GM06990 (cell line): Measurements from ENCODE around the gene SDE2.

DNA sequence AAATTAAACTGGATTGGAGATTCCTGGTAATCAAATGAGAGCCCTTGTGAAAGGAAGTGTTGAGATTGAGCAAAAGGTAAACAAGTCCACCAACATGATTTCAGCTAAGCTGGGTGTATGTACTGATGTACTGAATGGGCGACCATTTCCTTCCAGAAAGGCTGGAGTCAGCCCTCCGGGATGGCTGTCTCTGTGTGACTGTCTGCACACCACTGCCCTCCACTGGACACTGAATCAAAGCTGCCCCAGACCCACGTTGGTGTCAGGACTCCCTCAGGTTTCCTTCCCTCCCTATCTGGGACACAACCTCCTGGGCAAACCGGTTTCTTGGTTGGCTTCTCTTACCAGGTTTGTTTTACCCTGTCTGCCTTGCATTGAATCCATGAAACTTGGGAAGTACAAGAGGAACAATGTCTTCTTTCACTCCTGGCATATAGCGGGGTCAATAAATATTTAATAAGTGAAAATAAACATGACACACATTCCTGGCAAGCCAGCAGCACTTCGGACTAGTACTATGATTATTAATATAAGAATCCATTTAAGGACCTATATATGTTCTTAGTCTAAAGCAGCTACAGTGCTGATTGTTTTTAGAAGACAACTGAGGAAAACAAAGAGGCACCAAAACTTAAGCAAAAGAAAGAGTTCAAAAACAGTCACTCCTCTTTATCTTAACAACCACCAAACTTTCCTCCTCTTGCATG lies 5.2 kb upstream of the SRP9 start:
- RRBS, result no CpG with 5 or more reads among the region's 6 CpGs

GRCh38 chr1:225820596-225821124 lies 10.7 kb downstream of the EPHX1 start:
- RRBS, result no CpG with 5 or more reads among the region's 3 CpGs

GRCh38 chr1:225875140-225875806 lies 6.9 kb downstream of the TMEM63A start:
- RRBS, result no CpG with 5 or more reads among the region's 11 CpGs

DNA sequence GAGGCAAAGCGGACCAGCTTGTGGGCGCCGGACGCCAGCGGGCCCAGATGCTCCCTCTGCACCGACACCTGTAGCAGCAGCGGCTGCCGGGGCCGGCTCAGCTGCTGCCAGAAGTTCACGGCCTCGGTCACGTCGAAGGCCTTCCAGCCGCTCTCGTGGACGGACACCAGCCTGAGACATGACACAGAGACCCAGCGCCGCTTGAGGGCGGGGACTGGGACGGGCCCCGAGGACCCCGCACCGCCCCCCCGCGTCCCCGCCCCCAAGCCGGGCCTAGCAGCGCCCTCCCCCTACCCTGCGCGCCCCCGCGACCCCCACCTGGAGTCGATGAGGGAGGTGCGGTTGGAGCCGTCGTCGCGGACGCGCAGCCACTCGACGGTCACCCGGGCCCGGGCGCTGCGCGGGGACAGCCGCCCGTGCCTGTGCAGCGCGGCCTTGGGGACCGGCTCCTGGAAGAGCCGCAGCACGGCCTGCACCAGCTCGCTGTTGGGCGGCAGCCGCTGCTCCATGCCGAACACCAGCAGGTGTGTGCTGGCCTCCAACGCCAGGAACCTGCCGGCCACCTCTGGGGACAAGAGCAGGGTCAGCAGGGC lies 1.4 kb downstream of the LEFTY1 start:
- RRBS, result 95% methylated on average over 6 of the region's 60 CpGs

DNA sequence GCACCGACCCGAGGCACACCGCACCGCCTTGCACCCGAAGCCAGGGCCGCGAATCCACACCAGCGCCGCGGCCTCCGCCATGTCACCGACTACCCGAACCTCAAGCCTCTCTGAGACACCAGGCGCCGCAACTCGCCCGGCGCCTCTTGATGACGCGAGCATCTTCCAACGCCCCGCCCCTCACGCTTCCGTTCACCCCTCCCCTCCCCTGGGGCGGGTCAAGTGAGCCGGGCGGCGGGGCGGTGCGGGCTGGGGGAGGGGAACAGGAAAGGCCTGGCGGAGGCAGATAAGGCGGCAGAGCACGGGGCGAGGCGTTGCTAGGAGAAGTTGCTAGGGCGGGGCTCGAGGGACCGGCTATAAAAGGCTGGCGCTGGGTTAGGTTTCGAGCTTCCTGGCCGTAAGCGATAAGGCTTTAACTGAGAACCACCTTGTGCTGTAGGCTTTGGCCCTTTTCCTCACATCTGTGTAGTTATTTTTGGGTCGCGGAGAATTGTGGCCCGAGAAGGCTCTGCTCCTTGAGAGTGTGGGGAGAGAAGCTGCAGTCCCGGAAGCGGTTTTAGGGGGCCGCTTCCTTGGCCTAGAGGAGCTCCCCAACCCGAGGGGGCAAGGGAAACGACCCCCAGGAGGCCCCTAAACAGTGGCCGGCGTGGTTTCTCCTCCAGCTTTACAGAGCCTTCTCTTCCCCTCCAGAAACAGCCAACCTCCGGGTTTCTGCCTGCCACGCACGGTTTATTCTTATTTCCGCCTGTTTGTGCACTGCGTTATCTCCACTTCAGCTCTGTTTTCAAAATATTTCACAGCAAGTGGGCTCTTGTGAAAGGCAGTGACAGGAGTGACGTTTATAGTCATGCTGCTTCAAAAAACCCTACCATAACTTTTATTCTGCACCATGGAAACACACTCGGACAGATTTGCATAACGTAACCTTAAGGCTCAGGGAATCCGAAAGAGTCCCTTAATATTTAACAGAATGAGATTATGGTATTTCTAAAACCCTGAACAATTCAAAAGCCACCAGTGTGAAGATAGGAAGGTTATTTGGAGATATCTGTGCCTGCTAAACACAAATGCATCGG lies at the start of gene SDE2:
Gene SDE2 (minus strand): TSS at position 112 of the 1,076 bp plus-strand sequence.
- RRBS, result 6% methylated on average over 18 of the region's 62 CpGs

GRCh38 chr1:226002686-226003243 lies 3.6 kb upstream of the SDE2 start:
- RRBS, result no CpG with 5 or more reads among the region's 4 CpGs

- RRBS, result no CpG with 5 or more reads among the region's 3 CpGs
Measured at GRCh38 chr1:226070732-226071140, 8.2 kb downstream of the H3-3A start.

- RRBS, result no CpG with 5 or more reads among the region's 5 CpGs
Measured at GRCh38 chr1:226074595-226075007, 12.1 kb downstream of the H3-3A start.

DNA sequence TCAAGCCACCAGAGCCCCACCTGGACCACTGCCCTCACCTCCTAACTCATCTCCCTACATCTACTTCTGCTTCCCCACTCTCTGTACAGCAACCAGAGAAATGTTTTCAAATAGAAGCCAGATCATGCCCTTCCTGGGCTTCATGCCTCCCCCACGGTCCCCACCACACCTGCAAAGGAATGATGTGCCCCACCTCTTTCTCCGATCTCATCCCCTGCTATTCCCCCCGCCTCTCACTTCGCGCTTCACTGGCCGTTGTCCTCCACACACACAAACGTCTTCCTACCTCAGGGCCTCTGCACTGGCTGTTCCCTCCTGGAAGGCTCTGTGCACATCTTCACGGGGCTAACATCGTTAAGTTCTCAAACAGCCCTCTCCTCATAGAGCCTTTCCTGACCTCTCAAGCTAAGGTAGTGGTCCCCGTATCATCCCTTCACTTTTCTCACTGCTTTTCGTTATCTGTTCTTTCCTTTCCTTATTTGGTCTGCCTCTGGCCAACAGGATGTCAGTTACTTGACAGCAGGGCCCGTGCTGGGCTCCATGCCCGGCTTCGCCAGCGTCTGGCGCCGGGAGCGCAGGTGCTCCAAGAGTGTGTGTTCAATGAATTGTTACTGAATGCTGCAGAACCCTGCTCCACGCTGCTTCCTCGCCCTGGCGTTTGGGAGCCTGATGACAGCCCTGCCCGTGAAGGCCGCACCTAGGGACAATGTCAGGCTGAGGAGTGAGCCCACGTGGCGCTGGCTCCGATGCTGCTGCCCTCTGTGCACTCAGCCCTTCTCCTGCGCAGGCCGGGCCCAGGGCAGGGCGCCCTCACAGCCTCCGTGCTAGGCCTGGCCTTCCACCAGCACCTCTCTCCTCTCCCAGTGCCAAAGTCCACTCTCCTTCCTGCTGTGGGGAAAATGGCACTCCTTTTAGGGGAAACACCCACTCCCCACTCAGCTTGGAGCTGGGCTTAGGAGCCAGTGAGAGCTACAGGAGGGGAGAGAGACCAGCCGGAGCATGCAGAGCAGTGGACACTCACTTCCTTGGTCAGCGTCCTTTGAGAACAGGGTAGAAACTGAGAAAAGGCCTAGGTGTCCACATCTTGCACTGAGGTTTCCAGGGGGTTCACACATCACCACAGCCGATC lies 51.6 kb downstream of the ACBD3 start:
- RRBS, result no CpG with 5 or more reads among the region's 33 CpGs

GRCh38 chr1:226223768-226224625 lies 533 bp downstream of the MIXL1 start:
- RRBS, result 5% methylated on average over 10 of the region's 67 CpGs

- RRBS, result 4% methylated on average over 28 of the region's 48 CpGs
Measured at GRCh38 chr1:226308087-226309070, 585 bp downstream of the LIN9 start.

DNA sequence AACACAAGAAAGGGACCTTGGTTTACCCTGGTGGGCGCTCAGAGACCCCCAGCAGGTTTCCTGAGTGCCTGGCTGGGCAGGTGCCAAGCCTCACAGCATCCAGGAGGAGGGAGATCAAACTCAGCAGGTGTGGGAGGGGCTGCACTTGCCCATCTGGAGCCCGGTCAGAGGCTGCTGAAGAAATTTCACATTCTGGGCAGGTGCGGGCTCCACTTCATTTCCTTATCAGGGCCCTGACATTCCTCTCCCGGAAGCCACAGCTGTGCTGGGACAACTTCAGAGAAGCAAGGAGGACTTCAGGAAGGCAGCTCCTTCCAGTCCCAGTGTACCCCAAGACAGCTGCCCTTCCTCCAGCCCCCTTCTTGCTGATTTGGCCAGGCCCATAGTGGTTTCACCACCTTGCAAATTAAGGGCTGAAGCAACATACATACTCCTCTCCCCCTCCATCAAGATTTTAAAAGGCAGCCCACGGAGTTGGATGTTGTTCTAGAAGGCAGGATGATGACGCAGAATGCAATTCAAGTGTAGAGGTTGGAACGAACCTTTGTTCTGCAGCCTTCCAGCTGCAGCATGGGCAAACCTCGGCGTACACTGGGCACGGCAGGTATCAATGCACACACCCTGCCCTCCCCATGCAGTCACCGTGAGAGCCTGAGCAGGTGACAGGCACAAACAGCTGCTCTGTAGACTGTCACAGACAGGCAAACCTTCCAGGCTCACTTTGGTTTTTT lies 82.7 kb downstream of the ITPKB start:
- RRBS, result 89% methylated on average over 2 of the region's 11 CpGs

DNA sequence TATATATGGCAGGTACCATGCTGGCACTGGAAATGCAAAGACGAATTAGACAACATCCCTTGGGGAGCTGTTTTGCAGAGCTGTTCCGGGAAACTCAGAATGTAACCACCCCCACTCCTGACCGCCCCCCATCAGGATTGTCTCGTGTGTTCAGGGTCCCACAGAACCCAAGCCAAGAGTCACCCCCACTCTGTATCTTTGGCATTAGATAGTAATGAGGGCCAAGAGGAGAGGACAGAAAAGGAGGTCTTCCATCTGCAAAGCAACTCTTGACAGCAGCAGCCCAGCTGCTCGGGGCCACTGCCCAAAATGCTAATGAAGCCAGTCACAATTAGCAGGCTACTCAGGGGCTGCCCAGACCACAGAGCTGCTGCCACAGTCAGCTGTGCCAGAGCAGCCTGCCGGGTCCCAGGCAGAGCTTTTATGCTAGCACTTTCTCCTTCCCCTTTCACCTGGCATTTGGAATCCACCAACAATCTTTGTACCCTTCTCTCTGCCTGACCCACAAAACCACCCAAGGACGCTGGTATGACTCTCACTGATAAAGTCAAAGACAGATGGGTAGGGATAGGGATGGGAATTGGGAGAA lies 50.7 kb downstream of the ITPKB start:
- RRBS, result no CpG with 5 or more reads among the region's 7 CpGs

GRCh38 chr1:226722929-226723646 lies 16.0 kb downstream of the ITPKB start:
- RRBS, result no CpG with 5 or more reads among the region's 14 CpGs

GRCh38 chr1:226870689-226871531 lies 494 bp downstream of the PSEN2 start:
- RRBS, result 4% methylated on average over 48 of the region's 65 CpGs

DNA sequence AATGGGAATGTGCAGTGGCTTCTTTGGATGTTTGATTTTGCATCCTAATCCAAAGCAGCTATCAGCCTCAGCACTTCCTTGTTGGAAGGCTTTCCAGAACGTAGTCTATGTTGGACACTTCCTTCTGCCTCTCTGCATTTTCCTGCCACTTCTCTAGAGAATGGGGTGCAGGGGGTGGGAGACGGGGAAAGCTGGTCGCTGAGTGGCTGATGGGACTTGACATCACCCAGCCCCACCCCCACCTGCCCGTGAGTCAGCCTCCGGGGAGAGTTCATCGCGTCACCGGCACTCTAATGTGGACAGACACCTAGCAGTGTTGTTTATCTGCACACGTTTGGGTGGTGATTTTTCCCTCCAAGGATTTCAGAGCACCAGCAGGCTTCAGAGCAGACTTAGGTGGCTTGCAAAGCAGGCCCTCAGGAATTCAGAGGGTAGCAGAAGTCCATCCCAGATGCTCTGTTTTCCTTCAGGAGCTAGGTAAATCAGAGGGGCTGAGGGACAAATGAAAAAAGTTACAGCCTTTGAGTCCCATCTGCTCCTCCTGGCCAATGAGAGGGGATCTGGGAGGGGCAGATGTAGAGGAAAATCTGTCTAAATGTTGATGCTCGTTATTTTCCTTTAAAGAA lies 5.6 kb downstream of the PSEN2 start:
- RRBS, result no CpG with 5 or more reads among the region's 10 CpGs

- RRBS, result no CpG with 5 or more reads among the region's 6 CpGs
Measured at GRCh38 chr1:226937983-226938499, 2.1 kb upstream of the COQ8A start.

DNA sequence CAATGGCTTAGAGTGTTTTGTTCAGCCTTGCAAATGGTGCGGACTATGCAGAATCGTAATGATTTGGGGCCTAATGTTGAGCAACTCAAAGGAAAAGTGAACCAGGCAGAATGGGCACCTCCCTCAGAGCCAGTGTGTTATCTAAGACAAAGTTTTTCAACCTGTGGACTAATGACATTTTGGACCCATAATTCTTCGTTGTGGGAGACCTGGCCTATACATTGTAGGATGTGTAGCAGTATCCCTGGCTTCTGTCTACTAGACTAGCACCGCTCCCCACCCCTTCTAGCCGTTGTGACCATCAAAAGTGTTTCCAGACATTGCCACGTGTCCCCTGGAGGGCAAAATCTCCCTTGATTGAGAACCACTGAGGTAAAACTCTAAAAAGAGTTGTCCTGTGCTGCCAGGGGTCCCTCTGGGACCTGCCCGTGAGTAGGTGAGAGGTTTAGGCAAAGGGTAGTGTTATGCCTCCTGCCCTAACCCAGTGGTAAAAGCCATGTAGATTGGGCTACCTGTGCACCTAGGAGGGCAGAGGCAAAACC lies 1.8 kb downstream of the COQ8A start:
- RRBS, result no CpG with 5 or more reads among the region's 7 CpGs

DNA sequence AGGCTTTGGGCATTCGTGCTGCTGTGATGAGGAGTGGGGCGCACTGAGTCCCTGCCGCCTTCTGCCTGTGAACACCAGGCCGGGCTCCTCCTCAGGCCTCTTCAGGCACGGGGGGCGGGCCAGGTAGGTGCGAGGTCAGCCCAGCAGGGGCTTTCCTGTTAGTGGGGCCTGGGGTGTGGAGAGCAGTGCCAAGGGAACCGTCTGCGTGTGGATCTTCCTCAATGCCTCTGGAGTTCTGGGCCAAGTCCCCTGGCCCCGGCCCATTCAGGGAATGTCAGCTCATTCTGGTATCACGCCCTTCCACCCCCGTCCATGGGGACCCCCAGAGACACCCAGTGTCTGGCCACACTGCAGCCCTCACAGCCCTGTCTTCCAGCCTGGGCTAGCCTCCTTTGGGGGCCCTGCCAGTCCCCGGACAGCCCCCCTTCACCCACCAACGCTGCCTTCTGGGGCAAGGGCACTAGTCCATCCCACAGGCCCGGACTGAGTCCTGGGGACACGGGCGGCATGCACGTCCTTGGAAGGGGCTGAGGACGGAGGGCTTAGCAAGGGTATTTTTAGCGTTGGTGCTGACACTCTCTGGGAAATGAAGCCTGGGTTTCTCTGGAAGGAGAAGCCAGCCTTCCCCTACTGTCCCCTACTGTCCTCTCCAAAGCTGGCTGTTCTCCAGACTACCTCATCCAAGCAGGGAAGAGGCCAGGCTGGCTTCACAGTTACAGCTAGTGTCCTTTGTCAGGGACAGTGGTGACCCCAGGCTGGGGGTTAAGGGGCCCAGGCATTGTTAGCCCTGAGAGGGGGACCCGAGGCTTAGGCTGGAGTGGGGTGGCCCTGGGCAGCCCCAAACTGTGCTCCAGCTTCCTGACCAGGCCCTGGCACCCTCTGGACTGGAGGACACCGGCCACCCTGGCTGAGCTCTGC lies 39.4 kb downstream of the COQ8A start:
- RRBS, result 58% methylated on average over 3 of the region's 22 CpGs

DNA sequence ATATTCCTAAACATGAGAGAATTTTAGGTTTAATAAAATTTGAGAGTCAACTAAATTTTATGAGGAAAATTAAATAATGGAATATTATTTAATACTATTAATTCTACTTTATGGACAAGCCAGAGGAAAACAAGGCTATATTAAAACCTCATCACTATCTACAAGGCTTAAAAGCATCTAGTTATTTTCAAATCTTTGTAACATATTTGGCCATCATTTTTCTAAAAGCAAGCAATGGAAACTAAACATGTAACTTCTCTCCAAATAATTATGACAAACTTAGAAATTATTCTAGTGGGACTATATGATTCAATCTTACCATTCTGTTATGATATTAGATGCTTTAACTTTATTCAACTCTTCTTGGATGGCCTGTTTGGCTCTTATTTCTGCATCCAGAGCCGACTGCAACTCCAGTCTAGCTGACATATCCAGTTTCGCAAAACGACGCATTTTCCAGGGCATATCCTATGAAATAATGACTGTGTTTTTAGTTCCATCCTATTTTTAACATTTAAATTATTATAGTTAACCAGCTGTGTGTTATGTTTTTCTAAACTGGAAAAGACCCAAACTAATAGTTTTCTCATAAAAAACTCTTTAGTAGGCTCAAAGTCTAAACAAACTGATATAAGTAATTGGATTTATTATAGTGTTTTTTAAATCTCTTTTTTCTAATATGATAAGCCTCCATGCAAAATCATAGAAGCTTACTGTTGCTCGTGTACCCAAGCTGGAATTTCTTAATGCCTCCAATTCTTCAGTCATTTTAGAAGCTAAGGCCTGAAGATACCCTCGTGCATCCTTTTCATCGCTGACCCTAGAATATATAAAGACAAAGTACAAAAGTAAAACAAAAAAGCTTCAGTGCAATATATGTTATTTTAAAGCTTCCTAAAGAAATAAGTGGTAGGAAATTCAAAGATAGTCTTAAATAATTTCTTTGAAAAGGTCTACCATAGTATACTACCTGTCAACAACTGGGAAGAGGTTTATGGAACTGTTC lies 133.8 kb downstream of the COQ8A start:
- RRBS, result no CpG with 5 or more reads among the region's 7 CpGs